Epithelial cell of esophagus (primary cell): Measurements from ENCODE around the genes STRA8 and NUP205.

DNA sequence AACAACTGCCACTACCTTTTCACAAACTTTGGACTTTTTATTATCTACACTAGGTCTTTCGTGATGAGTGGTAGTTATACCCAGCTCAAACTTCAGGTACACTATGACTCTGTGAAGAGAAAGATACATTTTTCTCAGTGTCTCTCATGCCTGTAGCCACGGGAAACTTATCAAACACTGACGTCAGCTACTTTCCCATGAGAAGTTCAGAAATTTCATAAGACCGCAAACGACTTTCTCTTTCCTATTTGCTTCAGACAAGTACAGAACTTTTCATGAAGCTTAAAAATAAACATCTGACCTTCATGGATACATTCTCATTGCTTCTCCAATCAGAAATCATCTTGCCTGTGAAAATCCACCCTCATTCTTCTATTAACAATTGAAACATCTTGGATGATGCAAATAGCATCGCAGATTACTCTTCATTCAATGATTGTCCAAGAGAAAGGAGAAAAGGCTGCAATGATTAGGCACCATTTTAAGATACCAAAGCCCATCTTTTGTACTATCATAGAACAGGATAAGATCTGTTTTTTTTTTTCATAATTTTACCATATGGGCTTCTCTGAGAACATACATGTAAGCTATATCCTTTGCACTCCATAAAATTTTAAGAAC lies 57.2 kb downstream of the CALD1 start:
- RRBS: no CpG with 5 or more reads among the region's 6 CpGs

- RRBS: no CpG with 5 or more reads among the region's 5 CpGs
Measured at GRCh38 chr7:134888163-134889025, 97.9 kb upstream of the AGBL3 start.

GRCh38 chr7:135152488-135153135 lies 4.7 kb downstream of the TMEM140 start:
- RRBS: no CpG with 5 or more reads among the region's 3 CpGs

DNA sequence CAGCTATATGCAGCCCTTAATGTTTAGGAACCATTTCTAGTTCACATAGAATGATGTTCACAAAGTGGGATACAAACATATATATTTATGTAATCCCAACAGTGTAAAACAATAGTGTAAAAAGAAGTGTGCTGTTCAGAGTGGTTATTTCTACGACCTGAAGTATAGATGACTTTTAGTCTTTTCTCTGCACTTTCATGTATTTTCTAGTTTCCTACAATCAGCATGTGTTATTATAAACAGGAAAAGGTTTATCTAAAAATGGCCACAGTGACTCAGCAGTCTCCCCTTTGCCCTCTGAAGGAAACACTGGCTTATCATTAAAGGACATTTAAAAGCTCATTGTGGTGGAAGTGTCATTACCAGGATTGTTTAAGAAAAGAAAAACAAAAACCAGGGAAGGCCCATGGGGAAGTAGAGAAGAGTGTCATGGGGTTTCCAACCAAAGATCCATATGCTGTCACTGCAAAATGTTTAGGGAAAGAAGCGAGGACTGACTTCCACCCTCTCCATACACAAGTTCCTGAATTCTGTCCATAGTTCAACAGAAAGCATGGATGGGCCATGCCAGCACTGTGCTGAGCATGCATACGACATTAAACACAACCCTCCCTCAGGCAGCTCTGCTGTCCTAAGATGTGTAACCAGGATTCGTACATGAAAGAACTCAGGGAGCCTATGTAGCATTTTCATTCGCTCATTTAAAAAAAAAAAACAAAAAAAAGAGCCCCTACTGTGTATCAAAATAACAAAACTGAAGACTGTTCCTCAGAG lies 10.3 kb downstream of the CYREN start:
- RRBS: no CpG with 5 or more reads among the region's 5 CpGs

GRCh38 chr7:135178141-135178813 lies 7.8 kb upstream of the CYREN start:
- RRBS: 93% methylated on average over 4 of the region's 15 CpGs

DNA sequence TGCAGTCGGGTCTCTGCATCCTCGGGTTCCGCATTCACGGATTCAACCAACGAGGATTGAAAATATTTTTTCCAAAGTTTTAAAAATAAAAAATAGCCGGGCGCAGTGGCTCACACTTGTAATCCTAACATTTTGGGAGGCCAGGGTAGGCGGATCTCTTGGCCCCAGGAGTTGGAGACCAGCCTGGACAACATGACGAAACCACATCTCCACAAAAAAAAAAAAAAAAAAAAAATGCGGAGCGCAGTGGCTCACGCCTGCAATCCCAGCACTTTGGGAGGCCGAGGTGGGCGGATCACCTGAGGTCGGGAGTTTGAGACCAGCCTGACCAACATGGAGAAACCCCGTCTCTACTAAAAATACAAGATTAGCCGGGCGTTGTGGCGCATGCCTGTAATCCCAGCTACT lies 877 bp upstream of the WDR91 start:
- RRBS: no CpG with 5 or more reads among the region's 19 CpGs

DNA sequence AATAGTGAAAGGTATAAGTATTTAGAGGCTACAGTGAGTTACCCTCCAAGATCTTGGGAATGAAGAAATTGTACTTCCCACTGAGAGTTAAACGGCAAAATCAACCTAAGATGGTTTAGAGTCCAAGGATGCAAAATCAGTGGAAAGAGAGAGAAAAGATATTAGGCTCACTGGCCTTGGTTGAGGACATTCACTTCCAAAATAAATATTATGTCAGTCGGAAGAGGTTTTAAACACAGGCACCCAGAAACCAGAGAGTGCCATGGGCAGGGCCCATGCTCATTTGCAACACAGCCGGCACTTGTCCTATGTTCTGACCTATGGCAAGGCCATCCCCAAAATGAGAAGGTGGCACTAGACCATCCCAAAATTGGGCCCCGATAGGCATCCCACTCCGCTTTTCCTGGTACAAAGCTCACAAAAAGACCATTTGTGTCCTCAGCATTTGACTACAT lies 3.9 kb upstream of the WDR91 start:
- RRBS: no CpG with 5 or more reads among the region's 5 CpGs

GRCh38 chr7:135233723-135233974 lies at the start of gene STRA8:
STRA8 (plus strand) TSS chr7:135233838.
- RRBS: no CpG with 5 or more reads among the region's 19 CpGs

DNA sequence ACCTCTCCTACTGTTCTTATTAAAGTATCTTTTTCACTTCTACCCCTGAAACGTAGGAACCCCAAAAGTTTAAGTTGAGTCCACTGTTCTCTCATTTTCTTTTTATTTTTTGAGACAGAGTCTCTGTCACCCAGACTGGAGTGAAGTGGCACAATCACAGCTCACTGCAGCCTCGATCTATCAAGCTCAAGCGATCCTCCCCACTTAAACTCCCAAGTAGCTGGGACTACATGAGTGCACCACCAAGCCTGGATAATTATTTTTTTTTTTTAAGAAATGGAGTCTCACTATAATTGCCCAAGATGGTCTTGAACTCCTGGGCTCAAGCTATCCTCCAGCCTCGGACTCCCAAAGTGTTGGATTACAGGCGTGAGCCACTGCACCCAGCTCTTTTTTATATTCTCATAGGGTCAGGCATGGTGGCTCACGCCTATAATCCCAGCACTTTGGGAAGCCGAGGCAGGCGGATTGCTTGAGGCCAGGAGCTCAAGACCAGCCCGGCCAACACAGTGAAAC lies 13.1 kb downstream of the CNOT4 start:
- RRBS: no CpG with 5 or more reads among the region's 9 CpGs

DNA sequence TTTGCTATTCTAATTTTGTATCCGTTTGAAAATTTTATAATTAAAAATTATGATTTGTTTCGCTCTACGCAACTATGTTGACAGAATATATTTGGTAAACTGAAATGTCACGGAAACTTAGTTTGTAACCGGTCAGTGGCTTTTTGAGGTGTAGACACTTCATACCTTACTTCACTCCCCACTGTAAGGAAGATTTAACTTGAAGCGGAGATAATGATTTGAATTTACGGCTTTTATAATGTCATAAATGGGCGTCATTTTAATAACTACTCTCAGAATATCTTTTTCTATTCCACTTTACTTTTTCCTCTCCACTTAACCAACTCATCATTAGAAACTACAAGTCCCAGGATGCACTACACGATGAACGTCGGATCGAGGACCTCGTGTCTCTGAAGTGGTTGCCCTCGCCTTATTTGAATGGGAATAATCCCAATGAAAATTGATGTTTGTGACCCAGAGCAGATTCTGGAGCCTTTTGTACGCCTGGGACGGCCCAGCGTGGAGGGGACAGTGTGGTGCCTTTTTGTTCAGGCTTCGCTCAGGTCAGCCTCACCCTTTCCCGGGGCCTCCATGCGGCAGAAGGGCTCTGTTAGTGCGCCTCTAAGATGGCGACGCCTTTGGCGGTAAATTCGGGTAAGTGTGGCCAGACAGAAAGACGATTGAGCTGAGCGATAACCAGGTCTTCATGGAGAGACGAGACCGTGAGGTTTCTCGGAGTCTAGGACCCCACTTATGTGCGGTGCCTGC lies at the start of gene NUP205:
NUP205 (plus strand) TSS at position 581 of the 750 bp plus-strand sequence.
- RRBS: no CpG with 5 or more reads among the region's 31 CpGs

- RRBS: no CpG with 5 or more reads among the region's 3 CpGs
Measured at GRCh38 chr7:135584321-135585578, 27.0 kb downstream of the NUP205 start.

DNA sequence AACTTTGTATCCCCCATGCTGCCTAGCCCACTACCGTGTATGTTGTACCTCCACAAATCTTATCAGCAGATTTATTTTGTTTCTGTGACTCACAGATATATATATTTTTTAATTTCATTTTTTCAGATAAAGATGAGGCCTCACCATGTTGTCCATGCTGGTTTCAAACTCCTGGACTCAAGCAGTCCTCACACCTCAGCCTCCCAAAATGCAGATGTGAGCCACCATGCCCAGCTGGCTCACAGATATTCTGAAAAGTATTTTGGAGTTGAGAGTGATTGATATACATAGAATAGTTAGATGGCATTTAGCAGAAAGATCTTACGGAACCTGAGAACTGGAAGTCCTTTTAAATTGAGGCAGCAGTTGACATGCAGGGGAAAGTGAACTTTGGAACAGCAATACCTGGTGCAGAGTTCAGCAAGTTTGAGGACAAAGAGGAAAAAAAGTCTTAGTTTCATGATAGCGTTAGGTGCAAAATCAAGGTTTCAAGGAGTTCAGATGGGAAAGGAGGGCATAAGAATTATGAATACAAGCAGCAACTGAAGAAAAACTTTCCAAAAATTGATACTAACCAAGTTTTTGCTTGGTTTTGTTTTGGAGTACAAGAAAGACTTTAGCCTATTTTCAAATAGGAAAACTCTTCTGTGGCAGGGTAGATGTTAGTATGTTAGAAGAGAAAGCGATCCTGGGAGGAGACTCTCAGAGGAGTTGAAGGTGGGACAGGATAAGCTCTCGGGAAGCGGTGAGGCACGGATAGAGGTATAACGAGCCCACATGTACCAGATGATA lies 28.1 kb upstream of the STMP1 start:
- RRBS: no CpG with 5 or more reads among the region's 8 CpGs

DNA sequence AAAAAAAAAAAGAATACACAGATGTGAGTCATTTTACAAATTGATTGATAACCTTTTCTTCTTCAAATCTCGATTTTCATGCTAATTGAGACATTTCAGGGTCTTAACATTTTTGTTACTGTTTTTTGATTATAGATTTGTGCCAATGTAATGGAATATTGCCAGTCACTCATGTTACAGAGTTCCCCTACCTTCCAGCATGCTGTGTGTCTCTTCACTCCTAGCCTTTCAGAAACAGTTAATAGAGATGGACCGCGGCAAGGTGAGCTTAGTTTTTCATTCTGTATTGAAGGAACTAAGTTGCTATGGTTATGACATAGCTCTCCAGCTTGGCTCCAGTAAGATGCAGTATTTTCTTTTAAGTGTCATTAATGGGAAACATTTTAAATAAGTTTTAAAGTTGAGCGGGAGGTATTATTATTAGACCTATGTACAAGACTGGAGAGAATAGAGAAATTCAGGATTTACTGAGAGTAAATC lies 23.9 kb upstream of the STMP1 start:
- RRBS: no CpG with 5 or more reads among the region's 4 CpGs

DNA sequence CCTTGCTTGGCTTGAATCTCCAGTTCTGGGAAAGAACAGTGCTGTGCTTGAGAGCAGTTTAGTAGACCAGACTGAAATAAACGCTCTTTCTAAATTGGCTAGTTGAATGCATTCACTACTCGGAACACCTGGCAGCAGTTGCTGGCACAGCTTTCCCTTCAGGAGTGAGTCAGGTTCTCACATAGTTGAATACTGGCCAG lies 16.5 kb downstream of the STMP1 start:
- RRBS: no CpG with 5 or more reads among the region's 2 CpGs

GRCh38 chr7:135979981-135980324 lies 2.8 kb upstream of the MTPN start:
- RRBS: no CpG with 5 or more reads among the region's 1 CpG

DNA sequence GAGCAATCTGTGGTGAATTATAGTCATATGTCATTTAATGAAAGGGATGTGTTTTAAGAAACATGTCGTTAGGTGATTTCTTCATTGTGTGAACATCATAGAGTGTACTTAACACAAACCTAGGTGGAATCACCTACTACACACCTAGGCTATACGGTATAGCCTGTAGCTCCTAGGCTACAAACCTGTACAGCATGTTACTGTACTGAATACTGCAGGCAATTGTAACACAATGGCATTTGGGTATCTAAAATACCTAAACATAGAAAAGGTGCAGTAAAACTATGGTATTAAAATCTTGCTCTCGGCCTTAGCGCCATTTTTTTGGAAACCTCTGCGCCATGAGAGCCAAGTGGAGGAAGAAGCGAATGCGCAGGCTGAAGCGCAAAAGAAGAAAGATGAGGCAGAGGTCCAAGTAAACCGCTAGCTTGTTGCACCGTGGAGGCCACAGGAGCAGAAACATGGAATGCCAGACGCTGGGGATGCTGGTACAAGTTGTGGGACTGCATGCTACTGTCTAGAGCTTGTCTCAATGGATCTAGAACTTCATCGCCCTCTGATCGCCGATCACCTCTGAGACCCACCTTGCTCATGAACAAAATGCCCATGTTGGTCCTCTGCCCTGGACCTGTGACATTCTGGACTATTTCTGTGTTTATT lies 170.1 kb upstream of the PTN start:
- RRBS: no CpG with 5 or more reads among the region's 14 CpGs

- RRBS: 92% methylated on average over 1 of the region's 2 CpGs
Measured at GRCh38 chr7:137937107-137937510, 64.8 kb downstream of the CREB3L2 start.

- RRBS: no CpG with 5 or more reads among the region's 7 CpGs
Measured at GRCh38 chr7:137953521-137954255, 48.2 kb downstream of the CREB3L2 start.

DNA sequence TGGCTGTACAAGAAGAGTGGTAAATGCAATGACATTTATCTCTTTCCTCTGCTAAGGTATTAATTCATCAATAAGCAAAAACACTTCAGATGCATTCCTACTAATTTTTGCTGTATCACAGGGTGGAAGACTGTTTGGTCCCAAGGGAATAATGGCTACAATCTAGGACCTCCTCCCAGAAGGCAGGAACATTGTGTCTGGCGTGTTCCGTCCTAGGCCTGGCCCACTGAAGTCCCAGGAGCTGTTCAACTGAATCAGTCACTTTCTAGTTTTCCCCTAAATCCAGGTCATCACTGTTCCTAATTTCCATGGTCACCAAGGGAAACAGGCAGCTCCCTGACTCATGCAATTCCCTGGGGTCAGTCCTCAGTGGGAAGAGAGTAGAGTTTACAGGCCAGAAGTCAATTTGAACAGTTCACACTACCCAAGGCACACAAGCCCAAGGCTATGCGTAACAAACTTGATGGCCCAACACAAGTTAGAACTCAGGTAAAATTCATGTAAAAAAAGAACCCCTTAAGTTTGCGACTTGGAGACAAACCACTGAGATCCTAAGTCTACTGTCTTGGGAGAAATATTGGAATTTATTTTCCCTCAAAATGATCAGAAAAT lies 44.0 kb downstream of the CREB3L2 start:
- RRBS: no CpG with 5 or more reads among the region's 4 CpGs

- RRBS: no CpG with 5 or more reads among the region's 3 CpGs
Measured at GRCh38 chr7:138169604-138170110, 93.4 kb downstream of the AKR1D1 start.